Hematopoietic multipotent progenitor cell (in vitro differentiated cells): Measurements from ENCODE around the genes NR1H3, SLC39A13, OR4C11, OR4C6 and OR5W2.

GRCh38 chr11:47184554-47185122 is 1.6 kb downstream of the PACSIN3 start:
- CAGE, long polyA plus RNA = no peak

GRCh38 chr11:47257354-47258342 is at the start of gene NR1H3:
Gene NR1H3, plus strand, starts transcription at chr11:47257996.
- CAGE, long polyA plus RNA = start-site peak on the plus strand at chr11:47257958-47257988, 924 reads

- CAGE, long polyA plus RNA = no peak
These were observed 14.2 kb downstream of the MYBPC3 start for GRCh38 chr11:47338338-47338714.

DNA sequence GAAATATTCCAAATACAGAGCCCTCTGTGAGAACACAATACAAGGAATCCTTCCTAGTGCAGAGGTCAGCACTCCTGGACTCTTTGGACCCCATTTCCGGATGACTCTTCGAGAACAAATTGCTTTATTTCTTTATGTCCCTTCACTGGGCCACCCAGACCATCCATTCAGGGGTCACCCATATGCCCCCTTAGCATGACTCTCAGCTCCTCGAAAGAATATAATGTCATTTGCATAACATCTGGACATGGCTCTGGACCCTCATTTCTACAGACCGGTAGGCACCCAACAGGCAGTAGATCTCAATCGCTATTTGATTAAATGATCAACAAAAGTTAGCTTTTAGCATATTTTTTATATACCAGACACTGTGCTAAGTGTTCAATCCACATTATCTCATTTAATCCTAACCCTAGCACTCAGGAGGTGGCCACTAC is 12.6 kb upstream of the MYBPC3 start:
- CAGE, long polyA plus RNA = no peak

GRCh38 chr11:47376249-47377480 is 1.7 kb downstream of the SPI1 start:
- CAGE, long polyA plus RNA = no peak

GRCh38 chr11:47407669-47408782 is at the start of gene SLC39A13:
Gene SLC39A13, plus strand, starts transcription at chr11:47408590.
- CAGE, long polyA plus RNA = no peak

GRCh38 chr11:47716464-47717031 is 1.4 kb upstream of the AGBL2 start:
- CAGE, long polyA plus RNA = no peak

- CAGE, long polyA plus RNA = no peak
These were observed 8.8 kb upstream of the AGBL2 start for GRCh38 chr11:47723875-47724425.

- CAGE, long polyA plus RNA = no peak
These were observed 881 bp upstream of the NUP160 start for GRCh38 chr11:47849131-47849330.

DNA sequence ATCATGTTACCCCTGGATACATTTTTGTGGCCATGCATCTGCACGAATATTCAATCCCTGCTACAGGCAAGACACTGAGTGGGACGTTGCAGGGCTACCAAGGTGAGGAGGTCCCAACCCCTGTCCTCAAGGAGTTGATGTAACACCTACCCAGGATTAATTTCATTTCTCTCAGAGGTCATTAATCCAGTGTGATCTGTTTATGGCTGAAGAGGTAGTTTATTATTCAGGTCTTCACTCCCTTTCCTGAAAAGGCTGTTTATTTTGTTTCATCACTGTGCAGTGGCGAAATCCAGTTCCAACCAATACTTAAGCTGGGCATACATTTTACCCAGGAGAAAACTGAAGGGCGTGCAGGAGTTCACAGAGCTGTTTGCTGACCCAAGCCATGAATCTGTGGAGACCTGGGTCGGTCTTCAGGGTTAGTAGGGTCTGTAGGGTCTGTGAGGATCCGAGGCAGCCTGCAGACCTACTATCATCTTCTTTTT is 2.7 kb upstream of the PTPRJ start:
- CAGE, long polyA plus RNA = no peak

DNA sequence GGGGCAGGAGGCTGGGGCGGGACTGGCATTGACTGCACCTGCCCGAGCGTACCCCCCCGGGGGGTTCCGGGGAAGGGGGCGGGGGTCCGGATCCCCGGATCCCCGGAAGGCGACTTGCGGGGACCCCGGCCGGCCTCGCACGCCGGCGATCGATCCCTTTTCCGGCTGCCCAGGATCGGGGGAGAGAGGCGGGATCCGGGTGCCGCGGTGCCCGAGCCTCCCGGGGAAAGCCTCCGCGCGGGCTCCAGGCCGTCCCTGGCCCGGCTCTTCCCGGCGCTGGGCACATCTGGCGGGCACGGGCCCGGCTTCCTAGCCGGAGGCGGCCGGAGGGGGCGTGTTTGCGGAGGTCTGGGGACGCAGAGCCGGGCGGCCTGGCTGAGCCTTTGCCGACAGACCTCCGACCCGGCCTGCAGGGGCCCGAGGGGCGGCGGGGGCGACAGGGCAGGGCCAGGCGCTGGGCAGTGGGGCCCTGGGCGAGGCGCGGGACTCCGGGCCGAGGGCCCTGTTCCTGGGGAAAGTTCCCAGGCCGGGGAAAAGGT is 744 bp downstream of the PTPRJ start:
- CAGE, long polyA plus RNA = no peak

DNA sequence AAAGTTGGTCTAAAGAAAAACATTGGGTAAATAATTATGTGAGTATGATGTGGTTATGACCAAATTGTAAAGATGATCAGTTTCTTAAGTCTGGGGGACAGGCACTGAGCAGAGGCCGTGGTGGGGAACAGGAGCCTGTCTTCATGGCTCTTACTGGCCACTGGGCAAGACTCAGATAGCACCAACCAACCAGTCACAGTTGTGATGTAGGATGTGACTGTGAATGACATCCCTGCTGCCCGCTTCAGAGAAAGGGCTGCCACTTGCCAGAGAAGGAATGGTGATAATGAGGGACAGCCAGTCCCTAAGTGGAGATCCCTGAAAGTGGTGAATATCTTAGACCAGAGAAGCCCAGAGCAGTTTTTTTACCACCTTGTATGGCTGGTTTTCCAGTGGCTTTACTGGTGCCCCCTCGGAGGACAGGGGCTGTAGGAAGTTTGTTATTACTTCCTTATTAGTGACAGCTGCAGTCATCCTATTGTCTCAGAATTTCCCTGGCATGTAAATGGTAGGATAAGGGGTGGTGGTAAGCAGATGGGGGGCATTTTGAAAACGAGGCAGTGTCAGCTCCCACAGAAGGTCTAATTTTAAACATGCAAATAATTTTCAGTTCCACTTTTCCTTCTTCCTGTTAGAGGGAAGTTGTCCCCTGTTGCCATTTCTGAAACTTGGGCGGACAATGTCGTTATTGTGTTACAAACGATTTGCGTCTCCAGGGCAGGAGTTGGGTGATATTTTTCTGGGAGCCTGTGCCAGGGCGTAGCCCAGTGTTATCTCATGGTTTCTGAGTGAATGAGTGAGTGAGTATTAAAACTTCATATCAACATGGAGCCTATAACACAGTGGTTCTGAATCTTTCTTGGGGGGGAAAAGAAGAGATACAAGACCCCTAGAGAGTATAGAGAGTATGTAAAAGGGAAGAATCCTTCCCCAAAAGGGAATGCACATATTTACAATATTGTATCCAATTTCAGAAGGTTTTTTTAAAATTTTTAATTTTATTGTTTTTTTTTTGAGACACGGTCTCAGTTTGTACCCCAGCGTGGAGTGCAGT is 7.3 kb downstream of the PTPRJ start:
- CAGE, long polyA plus RNA = no peak

DNA sequence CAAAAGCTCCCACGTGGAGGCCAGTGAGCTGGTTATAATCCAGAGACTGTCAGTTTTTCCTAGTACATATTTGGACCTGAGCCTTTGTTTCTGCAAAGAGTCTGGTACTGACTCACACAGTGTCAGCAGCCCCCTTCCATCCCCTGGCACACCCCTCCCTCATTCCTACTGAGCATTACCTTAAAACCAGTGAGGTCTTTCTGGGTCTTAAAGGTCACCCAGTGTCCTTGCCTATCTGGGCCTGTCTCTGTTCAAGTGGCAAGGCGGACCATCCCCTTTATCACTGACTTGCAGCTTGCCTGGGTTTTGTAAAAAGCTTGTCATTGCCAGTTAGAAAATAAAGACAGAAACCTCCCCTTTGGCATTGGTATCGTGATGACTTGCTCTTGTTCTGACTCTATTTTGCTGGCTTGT is 26.1 kb downstream of the PTPRJ start:
- CAGE, long polyA plus RNA = no peak

GRCh38 chr11:48077807-48078614 is 97.7 kb downstream of the PTPRJ start:
- CAGE, long polyA plus RNA = no peak

GRCh38 chr11:48114432-48114855 is 102.2 kb upstream of the OR4B1 start:
- CAGE, long polyA plus RNA = no peak

DNA sequence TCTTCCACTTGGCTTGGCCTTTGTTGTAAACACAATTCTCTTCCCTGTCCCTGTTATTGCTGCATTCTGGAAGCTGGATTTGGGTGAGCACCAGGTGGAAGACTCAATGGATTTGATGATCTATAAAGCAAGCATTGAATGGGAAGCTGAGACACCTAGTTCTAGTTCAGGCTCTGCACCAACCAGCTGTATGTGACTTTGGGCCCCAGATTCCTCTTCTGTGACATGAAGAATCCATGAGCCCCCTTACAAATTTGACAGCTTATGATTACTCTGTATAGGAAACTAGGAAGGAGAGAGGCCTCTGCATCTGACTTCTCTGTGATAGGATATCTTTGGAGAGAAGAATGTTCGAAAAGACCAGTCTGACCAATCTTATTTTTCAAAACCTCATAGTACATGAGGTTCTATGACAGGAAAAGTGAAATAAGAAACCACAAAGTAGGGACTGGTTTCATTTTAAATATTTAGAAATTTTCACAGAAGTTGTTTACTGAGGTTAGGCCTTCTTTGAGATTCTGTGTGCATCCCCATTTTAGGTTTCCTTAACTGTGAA is 2.2 kb upstream of the OR4X1 start:
- CAGE, long polyA plus RNA = no peak

DNA sequence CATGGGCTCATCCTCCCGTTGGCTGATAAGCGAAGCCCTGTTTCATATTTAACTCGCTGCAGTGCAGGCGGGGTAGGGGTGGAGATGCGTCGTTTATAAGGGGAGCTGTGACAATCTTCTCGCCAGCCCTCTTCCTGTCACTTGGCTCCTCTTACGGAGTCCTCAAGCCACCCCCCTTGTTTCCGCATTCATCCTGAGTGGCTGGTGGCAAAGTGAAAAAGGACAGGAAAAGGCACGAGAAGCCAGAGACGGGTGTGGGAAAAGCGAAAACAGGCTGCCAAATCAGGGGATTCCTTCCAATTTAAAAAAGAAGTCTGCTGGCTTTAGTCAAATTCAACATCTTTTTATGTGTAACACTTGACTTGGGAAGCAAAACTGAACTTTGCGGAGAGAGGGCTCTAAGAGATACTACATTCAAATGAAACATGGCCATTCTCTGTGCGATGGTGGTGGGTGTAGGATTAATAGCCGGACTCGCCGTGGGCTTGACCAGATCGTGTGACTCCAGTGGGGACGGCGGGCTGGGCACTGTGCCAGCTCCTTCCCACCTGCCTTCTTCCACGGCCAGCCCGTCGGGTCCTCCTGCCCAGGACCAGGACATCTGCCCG is 187.5 kb upstream of the OR4C12 start:
- CAGE, long polyA plus RNA = no peak

DNA sequence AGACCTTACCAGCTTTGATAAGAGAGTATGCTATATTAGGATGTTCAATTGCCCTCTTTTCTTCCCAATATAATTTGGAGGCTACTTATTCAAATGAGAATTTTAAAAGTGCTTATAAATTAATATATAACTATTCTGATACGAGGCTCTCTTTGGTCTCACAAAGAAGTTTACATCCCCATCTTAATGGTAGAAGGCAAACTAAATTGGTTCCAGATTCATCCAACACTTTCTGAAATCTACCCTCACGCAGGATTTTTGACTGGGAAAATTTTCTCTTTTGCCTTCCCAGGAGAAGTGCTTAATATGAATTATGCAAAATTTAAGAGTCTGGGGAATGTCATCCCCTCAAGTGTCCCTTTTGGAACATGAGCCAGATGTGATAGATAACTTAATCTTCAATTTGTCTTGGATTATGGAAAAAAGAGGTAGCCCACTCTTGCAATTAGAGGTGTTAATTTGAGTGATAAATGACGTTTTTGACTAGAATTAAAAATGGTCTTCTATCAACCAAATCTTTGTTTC is at the start of gene OR4C11:
OR4C11 (minus strand) TSS at position 157 of the 525 bp plus-strand sequence.
- CAGE, long polyA plus RNA = no peak

- CAGE, long polyA plus RNA = no peak
These were observed at the start of gene OR4C6 for GRCh38 chr11:55661825-55662409. Gene OR4C6, plus strand, starts transcription at chr11:55662201.

DNA sequence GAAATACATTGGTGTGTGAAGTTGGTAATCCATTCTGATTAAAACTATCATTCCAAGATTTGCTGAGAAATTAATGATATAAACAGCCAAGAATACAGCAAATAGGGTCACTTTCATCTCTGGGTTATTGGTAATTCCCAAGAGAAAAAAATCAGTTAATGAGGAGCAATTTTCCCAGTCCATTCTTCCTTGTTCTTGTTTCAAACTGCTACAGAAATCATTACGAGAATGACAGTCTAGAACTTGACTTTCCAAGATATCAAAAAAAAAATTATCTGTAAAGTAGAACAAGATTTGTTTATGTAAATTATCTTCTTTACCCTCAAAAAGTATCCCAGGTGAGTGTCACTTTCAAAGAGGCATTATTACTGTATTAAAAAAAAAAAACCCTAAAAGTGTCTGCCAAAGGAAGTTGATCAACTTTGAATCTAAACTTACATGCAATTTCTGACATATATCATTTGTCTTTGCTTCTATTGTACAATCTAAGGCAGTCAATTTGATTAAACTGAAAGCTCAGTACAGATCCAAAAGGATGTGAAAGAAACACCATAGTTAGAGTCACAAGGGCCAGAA is at the start of gene OR5W2:
OR5W2 (minus strand) TSS at position 183 of the 576 bp plus-strand sequence.
- CAGE, long polyA plus RNA = no peak